Body of pancreas (tissue), 2 donors: Measurements from ENCODE around the genes DOK5 and RBM38.

- PRO-cap = no peak
- RAMPAGE, long total RNA, 2 experiments = no peak in any of the 2 experiments
These were observed 203.2 kb downstream of the BCAS1 start for GRCh38 chr20:53867180-53867570.

DNA sequence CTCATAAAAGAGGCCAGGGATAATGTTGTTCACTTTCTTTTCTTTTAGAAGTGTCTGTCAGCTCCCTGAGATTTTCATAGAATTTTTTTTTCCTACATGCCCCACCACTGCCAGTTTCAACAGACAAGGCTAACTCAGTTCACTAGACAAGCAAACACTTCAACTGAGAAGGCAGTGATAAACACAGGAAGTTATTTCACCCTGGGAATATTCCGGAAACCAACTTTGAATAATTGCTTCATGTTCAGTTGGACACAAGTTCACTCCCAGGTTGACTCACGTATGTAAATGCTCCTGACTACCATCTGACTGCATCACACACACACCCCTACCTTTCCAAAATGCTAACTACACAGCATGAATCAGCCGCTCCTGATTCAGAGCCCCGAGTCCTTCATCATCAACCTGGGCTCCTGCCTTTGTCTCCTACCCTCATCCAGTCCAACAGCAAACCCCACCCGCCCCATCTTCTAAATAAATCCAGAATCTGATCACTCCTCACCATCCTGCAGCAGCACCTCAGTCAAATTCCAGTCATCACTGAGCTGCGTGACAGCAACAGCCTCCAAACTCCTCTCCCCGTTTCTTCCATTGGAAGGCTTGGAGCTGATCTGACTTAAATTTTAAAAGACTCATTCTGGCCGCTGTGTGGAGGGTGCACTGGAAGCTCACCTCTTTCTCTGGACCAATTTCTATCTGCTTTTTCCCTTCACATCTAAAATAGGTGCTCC is 143.7 kb downstream of the BCAS1 start:
- PRO-cap = no peak
- RAMPAGE, long total RNA, 2 experiments = no peak in any of the 2 experiments

GRCh38 chr20:53934201-53935345 is 135.8 kb downstream of the BCAS1 start:
- PRO-cap = no peak
- RAMPAGE, long total RNA, 2 experiments = no peak in any of the 2 experiments

DNA sequence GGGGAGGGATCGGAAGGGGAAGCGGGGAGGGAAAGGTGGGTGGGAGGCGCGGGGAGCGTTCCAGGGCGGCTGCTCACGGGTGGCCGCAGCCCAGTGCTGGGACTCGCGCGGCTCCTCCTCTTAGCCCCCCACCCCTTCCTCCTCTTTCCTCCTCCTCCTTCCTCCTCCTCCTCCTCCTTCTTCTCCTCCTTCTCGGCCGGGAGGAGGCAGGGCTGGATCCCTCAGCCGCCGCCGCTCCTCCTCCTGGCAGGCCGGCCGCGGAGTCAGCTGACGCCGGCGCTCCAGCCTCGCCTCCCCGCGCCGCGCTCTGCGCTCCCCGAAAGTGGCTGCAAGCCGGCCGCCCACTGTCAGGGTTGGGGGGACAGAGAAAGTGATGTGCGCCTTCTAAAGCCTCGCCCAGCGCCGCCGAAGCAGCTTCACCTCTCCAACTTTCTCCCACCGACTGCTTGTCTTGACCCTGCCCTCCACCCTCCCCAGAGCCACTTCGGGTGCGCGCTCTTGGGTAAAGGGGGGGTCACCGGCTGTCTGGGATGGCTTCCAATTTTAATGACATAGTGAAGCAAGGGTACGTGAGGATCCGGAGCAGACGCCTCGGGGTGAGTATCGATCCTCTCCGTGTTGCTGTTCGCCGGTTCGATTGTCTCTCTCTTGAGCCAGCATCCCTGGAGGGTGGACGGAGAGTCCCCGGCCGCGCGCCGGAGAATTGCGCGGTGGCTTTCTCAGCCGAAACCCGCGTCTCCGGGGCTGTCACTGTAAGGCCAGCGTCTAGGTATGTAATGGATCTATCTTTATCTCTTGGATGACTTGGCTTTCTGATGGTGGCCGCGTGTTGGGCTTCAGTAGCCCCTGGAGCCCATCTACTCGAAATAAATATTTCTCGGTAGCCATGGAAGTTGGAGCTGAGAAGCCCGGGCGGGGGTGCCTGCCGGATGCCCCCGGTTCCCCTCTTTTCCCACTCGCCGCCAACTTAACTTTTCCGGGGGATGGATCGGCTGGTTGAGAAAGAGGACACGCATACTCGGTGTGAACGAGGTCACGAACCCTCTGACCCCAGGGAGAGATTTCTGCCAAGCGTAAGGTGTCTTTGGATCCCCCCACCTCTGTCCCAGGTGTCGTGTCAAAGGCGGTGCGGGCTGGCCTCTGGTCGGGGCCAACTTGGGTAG is at the start of gene DOK5:
Gene DOK5 (plus strand): TSS at position 177 of the 1,163 bp plus-strand sequence.
- PRO-cap = unidirectional peak, plus-strand start at position 680 of the sequence
- RAMPAGE, long total RNA, 2 experiments = no peak in any of the 2 experiments

- PRO-cap = no peak
- RAMPAGE, long total RNA, 2 experiments = no peak in any of the 2 experiments
These were observed 49.4 kb downstream of the DOK5 start for GRCh38 chr20:54524672-54525329.

- PRO-cap = no peak
- RAMPAGE, long total RNA, 2 experiments = no peak in any of the 2 experiments
These were observed 211.3 kb downstream of the DOK5 start for GRCh38 chr20:54686653-54687061.

DNA sequence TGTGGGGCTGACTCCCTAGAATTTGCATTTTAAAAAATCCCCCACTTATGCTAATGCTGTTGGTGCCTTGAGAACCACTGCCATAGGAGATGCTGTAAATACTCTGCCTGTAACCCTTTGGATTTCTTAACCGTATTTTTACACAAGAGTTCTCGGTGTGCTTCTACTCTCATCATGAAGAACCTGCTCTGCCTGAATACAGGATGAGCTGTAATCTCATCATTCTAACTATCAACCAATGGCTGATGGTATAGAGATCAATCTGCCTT is 531.6 kb downstream of the DOK5 start:
- PRO-cap = unidirectional peak, plus-strand start at position 147 of the sequence
- RAMPAGE, long total RNA, 2 experiments = no peak in any of the 2 experiments

- PRO-cap = no peak
- RAMPAGE, long total RNA, 2 experiments = no peak in any of the 2 experiments
These were observed 10.4 kb upstream of the FAM210B start for GRCh38 chr20:56348252-56348810.

DNA sequence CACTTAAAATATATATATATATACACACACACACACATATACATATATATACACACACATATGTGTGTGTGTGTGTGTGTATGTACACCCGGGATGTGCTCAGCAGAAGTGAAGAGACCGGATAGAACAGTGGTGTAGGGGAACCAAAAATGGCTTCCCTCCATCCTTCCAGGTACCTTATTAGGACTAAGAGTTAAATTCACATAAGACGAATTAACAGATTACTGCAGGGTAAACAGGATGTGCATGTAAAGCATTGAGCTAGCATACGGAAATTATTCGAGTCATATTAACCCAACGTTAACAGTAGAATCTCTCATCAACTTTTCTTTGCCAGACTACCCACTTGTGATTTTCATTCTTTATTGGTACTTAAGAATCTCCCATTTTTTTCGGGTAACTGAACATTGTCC is 671 bp downstream of the CSTF1 start:
- PRO-cap = no peak
- RAMPAGE, long total RNA, 2 experiments = no peak in any of the 2 experiments

- PRO-cap = no peak
- RAMPAGE, long total RNA, 2 experiments = no peak in any of the 2 experiments
These were observed 2.5 kb upstream of the RTF2 start for GRCh38 chr20:56465947-56466322.

- PRO-cap = no peak
- RAMPAGE, long total RNA, 2 experiments = no peak in any of the 2 experiments
These were observed 2.3 kb upstream of the TFAP2C start for GRCh38 chr20:56626736-56627194.

DNA sequence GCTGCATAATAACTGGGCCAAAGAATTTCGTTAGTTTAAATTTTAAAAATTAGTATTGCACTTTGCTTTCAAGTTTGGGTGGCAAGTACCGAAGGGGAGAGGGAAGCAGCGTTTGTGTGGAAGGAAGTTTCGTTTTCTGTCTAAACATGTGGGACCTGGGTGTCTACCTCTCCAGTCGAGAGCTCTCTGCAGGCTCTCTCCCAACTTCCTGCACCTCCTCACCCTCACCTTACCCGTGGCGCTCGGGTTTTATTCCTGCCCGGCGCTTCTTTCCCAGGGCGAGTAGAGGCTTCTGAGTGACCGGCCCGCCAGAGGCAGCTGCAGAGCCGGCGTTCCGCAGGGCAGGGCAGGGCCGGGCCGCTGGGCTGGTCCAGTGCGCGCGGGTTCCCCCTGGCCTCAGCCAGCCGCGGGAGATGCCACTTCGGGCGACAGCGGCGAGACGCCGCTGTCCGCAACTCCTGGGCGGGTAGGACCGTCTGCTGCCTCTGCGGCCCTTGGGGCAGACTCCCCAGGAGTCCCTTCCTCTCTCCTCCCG is 832 bp upstream of the TFAP2C start:
- PRO-cap = no peak
- RAMPAGE, long total RNA, 2 experiments = no peak in any of the 2 experiments

DNA sequence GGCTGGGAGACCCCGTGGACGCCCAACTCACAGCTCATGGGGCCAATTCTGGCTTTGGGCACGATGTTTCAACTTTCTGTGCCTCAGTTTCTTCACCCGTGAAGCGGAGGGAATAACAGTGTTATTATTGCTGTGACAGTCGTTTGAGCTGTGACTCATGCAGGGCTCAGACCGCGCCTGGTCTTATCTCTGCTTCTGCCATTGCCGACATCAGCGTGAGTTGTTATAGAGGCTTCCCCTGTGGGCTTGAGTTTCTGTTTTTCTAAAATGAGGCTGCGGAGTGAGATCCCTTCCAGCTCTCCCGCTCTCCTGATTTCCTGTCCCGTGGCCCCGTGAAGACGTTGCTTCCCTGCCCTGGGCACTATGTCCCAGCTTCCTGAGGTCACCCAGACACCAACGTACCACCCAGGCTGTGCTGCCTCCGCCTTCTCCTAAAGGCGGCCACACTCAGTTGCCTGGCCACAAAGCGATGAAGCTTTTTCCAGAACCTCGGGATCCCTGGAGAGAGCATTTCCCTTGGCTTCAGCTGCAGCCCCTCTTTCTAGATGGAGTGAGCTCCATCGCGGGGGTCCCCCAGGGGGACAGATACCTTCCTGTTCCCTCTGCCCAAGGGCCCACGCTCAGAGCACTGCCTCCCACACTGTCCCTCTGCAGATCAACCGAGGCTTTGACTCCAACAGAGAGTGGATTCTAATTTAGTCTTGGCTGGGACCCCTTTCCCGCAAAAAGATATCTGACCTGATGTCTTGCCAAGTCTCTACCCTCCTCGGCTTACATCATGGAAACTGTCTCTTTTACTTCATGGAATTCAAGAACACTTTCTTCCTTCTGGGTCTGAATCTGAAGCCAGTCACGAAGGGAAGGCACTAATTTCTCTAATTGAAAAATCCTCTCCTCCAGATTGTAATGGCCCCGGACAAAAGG is 278.3 kb downstream of the BMP7 start:
- PRO-cap = unidirectional peak, minus-strand start at position 669 of the sequence
- RAMPAGE, long total RNA, 2 experiments = no peak in any of the 2 experiments

- PRO-cap = no peak
- RAMPAGE, long total RNA, 2 experiments = no peak in any of the 2 experiments
These were observed 104.2 kb downstream of the BMP7 start for GRCh38 chr20:57162195-57162688.

DNA sequence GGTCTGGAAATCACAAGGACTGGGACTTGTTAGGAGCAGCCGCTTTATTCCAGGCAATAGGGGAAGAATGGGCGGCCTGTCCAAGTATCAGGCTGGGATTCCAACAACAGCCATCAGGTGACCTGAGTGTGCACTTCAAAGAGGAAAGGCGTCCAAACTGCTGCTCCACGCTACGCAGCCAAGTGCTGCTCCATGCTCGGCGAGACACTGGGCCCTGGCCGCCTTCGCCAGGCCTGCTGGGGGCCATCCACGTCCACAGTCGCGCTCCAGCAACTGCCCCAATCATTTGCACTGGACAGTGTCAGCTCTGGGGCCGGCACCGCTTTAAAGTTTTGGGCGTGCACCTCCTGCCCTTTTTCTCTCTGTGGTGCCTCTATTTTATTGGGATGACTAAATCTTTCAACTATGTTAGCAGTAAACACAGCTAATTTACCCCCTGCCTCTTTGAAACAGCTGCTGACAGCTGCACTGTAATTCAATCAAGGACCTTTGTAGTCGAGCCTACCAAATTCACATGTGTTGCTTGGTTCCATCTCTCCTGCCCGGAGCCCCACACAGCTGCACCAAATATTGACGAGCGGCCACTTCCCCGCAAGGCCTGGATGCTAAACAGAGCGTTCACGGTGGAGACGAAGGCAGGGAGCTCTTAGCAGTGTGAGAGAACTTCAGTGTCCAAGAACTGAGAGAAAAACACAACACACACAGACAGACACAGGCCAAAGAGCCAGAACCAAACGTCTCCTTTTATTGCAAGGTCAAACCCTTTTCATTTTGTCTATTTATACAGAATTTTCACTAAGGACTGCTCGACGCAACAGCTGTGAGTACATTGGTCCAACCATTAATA is 98.2 kb downstream of the BMP7 start:
- PRO-cap = no peak
- RAMPAGE, long total RNA, 2 experiments = no peak in any of the 2 experiments

DNA sequence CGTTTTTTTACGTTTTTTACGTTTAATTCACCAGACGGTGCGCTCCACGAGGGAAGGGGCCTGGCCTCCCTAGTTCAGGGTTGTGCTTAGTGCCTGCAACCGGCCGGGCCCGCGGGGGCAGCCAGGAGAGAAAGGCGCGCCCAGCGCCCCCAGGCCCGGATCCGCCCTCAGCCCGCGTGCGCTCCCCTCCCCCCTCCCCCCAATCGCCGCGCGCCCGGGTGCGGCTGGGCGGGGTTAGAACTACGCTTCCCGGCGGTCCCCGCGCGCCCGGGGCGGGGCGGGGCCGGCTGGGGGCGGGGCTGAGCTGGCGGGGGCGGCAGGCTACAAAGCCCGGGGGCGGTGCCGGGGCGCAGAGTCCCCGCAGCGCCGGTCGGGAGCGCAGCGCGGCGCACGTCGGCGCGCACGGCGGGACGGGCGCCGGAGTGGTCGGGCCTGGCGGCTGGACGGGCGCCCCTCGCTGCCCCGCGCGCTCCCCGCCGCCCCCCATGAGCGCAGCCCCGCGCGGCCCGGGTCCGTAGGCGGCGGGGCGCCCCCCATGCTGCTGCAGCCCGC is at the start of gene RBM38:
Gene RBM38 (plus strand): TSS at position 350 of the 552 bp plus-strand sequence.
- PRO-cap = bidirectional peak, plus-strand start at position 352 of the sequence, minus-strand start at position 164 of the sequence
- RAMPAGE, long total RNA, 2 experiments = no peak in any of the 2 experiments

GRCh38 chr20:57441953-57442481 is 50.8 kb downstream of the RBM38 start:
- PRO-cap = no peak
- RAMPAGE, long total RNA, 2 experiments = no peak in any of the 2 experiments

DNA sequence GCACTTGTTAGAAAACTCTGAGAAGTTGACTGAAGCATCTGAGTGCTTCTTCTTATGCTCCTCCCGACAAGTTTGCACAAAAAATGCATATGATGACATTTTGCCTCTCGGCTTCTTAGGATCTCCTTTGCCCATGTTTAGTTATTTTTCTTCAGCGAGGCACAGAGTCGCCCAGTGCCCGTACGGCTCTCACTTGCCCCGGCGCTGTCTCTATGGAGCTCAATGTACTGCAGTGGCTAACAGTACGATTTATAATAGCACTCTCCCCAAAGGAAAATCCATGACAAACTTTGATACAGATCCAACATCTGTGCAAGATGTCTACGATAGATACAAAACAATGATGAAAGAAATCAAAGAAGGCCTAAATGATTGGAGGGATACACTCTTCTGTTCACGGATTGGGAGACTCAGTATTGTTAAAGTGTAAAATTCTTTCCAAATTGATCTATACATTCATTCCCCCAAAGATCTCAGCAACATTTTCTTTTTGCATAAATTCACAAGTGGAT is 36.0 kb downstream of the CTCFL start:
- PRO-cap = no peak
- RAMPAGE, long total RNA, 2 experiments = no peak in any of the 2 experiments

GRCh38 chr20:57591800-57592769 is 28.1 kb downstream of the ZBP1 start:
- PRO-cap = unidirectional peak, plus-strand start at chr20:57592060
- RAMPAGE, long total RNA, 2 experiments = no peak in any of the 2 experiments

DNA sequence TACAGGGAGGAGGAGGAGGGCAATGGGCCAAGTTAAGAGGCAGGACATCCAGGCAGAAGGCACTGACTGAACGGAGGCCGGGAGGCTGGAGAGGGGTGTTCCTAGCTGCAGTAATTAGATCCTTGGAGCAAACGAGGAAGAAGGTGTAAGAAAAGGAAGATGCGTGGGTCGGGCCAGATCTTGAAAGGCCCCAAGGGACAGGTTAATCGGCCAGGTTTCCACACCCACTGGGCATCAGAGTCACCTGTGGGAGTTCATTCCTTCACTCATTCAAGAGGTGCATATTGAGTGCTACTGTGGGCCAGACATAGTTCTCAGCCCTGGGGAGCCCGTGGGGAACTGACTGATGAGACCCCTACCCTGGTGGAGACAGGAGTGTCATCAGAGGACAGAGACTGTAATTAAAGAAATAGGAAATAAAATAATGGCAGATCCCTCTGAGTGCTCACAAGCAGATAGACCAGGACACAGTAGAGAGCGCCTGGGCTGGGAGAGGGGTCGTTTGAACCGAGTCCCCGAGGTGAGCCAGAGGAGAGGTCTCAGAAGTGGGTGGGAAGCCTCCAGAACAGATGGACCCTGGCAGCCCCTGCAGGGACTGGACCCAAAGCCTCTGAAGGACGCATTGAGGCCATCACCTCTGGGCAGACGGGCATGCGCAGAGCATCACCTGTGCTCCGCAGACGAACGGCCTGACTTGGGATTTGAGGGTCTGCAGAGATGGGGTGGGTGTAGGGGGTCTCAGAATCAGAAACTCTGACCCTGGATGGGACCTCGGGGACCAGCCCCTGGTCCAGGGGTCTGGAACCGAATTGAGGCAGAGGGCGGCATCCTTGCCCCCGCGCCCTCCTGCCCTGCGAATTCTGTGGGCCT is 26.4 kb downstream of the ZBP1 start:
- PRO-cap = no peak
- RAMPAGE, long total RNA, 2 experiments = no peak in any of the 2 experiments